Measurements from ENCODE around the genes MAP6 and MOGAT2.

GRCh38 chr11:75572273-75573010 lies 10.4 kb downstream of the SERPINH1 start:
- RRBS, result 98% methylated on average over 1 of the region's 11 CpGs

- RRBS, result 5% methylated on average over 23 of the region's 72 CpGs
Observed at GRCh38 chr11:75668485-75669374, at the start of gene MAP6. Gene MAP6 (minus strand): TSS chr11:75669038.

- RRBS, result no CpG with 5 or more reads among the region's 7 CpGs
Observed at GRCh38 chr11:75717544-75718011, at the start of gene MOGAT2. Gene MOGAT2 (plus strand): TSS chr11:75717838.

GRCh38 chr11:75771241-75772125 lies 2.9 kb downstream of the DGAT2 start:
- RRBS, result no CpG with 5 or more reads among the region's 7 CpGs

DNA sequence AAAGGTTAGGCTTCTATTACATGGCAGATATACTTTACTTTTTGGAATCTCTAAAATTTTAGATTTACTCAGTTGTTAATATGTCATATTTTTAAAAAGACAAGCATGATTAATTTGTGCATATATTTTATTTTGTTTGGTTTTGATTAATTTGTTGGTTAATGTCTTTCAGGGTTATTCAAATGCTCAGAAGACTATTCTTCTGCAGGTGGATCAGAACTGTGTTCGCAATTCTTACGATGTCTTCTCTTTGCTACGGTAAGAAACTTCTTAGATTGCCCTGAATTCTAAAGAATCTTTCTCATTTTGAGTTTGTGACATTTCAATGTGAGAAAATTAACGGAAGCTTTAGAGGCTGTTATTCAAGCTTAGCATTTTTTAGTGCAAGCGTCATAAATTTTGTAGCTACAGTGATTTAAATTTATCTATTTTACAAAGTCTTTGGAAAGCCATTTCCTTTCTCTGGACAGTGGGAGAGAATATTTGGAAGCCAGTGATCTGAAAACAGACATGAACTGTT lies 96.8 kb downstream of the UVRAG start:
- RRBS, result no CpG with 5 or more reads among the region's 5 CpGs

DNA sequence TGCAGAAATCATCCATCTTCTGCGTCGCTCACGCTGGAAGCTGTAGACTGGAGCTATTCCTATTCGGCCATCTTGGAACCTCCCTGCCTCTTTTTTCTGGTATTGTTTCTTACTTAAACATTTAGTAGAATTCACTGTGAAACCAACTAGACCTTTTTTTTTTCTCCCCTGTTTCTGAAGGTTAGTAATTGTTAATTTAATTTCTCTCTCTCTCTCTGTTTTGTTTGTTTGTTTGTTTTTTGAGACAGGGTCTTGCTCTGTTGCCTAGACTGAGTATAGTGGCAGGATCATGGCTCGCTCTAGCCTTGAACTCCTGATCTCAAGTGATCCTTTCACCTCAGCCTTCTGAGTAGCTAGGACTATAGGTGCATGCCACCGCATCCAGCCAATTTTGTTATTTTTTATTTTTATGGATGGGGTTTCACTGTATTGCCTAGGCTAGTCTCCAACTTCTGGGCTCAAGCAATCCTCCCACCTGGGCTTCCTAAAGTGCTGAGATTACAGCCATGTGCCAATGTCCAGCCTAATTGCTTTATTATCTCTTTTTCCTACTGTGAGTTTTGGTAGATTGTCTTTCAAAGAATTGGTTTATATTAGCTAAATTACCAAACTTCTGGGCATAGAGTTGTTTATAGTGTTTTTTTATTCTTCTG lies 165.1 kb downstream of the UVRAG start:
- RRBS, result no CpG with 5 or more reads among the region's 6 CpGs

DNA sequence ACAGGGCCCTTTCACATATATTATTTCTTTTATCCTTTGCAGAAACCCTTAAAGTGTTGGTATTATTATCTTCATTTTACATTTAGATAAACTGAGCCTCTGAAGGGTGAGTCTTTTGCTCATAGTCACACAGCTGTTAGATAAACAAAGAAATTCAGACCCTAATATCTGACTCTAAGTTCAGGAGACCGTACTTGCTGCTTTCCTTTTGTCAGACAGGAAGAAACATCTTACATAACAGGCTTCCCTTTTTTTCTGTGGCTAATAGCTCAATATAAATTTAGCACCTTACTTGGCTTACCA lies 128.8 kb downstream of the WNT11 start:
- RRBS, result no CpG with 5 or more reads among the region's 1 CpG

GRCh38 chr11:76119759-76120081 lies 86.6 kb downstream of the WNT11 start:
- RRBS, result no CpG with 5 or more reads among the region's 2 CpGs

DNA sequence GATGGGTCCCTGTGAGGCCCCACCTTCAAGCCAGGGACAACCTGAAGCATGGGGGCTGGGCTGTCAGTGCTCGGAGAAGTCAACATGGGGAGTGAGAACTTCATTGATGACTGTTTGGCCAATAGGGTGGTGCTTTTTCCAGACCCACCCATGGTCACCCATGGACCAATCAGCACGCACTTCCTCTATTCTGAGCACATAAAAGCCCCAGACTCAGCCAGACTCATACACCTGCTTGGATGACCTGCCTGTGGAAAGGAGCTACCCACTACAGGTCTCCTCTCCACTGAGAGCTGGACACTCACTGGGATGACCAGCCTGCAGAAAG lies 44.2 kb upstream of the WNT11 start:
- RRBS, result no CpG with 5 or more reads among the region's 2 CpGs

DNA sequence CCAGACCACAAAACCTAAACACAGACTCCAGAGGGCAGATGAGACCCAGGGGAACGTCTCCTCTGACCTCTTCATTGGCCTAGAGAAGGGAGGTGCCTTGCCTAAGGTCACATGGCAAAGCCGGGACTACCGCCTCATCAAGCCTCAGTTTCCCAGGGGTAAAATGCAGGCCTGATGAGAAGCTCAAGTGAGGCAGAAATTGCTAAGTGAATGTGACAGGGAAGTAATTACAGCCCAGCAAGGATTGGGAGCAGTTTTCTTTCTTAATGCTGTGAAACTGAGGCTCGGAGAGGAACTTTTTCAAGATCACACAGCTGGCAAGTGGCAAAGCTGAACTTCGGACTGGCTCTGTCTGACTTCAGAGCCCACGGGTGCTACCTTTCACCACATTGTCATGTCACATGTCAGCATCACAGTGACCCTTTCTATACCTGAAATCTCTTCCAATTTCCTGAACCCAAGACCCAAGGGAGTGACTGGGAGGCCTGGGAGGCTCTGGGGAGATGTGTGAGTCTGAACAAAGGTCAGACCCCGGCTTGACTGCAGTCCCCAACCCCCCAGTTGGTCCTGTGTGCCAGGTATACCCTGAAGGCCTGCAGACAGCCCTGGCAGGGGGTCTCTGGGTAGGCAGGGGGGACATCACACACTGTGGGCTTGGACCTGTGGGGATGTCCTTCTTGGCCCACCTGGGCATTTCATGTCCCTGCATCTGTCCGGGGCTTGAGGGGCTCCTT lies 70.1 kb upstream of the WNT11 start:
- RRBS, result 98% methylated on average over 1 of the region's 8 CpGs

DNA sequence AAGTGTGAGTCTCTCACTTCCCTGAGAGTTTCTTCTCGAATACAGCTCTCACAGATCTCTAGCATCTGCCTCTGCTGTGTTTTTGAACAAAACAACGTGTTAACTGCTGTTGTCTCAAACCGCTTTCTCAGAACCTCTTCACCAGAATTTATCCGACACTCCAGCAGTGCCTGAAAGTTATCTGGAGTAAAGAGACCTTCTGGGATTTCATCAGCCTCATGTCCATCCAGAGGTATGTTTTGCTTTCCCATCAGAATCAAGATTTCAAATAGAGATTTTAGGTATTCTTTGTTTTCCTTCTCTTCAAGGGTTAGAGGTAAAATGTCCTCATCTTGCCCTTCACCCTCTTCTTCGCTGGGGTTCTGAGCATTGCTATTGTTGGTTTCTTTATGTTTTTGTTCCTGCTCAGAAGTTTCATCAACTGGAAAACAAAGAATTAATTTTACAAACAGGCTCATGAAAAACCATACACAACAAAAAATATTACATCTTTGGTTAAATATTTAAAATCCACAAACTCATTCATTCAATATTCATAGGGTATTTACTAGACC lies 28.5 kb downstream of the THAP12 start:
- RRBS, result no CpG with 5 or more reads among the region's 5 CpGs

GRCh38 chr11:76380167-76380669 lies 714 bp downstream of the THAP12 start:
- RRBS, result 5% methylated on average over 9 of the region's 41 CpGs

GRCh38 chr11:76592428-76592969 lies 78.0 kb downstream of the LRRC32 start:
- RRBS, result no CpG with 5 or more reads among the region's 8 CpGs

- RRBS, result no CpG with 5 or more reads among the region's 4 CpGs
Observed at GRCh38 chr11:76617499-76617984, 53.0 kb downstream of the LRRC32 start.

- RRBS, result no CpG with 5 or more reads among the region's 14 CpGs
Observed at GRCh38 chr11:76629970-76630816, 40.4 kb downstream of the LRRC32 start.

GRCh38 chr11:76672373-76673233 lies 2.1 kb upstream of the LRRC32 start:
- RRBS, result 44% methylated on average over 4 of the region's 14 CpGs

DNA sequence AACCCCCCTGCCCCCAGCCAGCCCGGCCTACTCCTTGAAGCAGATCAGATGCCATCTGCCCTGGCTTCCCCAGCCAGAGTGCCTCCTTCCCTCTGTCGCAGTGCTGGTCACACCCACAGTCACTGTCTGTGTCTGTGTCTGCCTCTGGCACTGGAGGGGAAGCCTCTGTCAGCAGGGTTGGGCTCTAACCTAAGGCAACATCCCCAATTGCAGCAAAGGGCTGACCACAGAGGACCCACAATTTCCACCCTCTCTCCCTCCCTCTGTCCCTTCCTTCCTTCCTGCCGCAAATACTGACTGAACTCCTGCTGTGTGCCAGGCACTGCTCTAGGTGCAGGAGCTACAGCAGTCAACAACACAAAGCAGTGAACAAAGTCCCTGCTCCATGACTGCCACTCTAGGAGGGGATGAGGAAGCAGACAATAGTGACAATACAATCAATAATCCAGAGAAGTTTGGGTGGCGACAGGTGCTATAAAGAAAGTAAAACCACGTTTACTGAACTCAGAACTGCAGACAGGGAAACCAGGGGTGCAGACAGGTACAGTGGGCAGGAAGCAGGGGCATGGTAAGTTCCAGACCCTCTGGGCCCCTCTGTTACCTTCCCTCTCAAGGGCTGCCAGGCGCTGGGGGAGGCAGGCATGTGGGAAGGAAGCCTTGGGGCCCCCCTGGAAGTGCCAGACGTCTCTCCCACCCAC lies 14.5 kb upstream of the TSKU start:
- RRBS, result no CpG with 5 or more reads among the region's 7 CpGs

GRCh38 chr11:76810043-76810583 lies 27.0 kb downstream of the TSKU start:
- RRBS, result no CpG with 5 or more reads among the region's 10 CpGs

DNA sequence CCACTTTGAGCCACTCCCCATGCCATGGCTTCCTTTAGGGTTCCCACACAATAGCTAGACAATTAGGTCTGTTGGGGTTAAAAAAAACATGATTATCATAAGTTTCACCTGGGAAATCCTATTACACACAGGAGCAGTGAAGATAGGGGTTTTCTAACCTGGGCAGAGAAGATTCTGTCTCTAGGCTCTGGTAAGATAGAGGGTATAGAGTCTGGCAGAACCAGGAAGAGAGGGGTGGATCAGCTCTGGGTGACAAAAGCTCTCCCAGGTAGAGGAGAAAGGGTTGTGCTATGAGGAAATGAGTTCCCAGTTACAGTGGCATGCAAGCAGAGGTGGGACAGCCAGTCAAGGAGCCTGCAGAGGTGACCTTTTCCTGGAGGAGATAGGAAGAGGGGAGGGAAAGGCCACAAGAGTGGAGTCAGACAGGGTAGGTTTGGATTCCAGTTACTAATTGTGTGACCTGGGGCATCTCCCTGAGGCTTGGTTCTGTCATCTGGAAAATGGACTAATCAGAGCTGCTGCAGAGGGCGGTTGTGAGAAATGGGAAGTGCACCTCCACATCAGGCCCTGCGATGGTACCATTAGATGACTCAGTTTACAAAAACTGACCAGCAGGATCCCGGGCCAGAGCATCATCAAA lies 3.4 kb upstream of the CAPN5 start:
- RRBS, result no CpG with 5 or more reads among the region's 3 CpGs

DNA sequence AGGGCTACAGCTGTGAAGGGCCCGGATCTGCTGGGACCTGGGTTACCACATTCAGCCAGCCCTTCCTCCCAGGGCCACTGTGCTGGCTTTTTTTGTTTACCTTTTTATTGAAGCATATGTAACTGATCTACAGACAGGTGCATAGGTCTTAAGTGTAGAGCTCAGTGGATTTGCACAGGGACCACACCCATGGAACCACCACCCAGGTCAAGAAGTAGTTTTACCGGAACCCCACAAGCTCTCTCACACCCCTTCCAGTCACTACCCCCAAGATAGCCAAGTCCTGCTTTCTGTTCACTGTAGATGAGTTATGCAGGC lies 8.8 kb downstream of the CAPN5 start:
- RRBS, result no CpG with 5 or more reads among the region's 2 CpGs